Non-pigmented ciliary epithelial cell (primary cell): ENCODE measurements around the genes SPHK2, CA11, NUCB1 and ENSG00000268655.

DNA sequence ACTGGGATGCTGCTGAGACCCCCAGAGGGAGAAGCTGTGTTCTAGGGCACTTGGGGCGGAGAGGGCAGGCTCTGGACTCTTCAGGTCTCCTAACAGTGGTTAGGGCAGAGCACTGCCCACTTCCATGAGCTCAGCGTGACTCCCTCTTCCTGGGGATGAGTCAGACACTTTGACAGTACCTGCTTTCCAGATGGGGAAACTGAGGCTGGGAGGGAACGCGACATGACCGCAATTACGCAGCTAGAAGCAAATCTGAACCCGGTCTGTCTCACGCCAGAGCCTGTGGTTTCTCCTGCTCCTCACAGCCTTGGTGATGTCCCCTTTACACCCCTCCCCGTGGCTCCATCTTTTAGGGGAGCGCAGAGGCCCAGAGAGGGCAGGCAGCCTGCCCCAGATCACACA, 783 bp downstream of the SULT2B1 start:
- RRBS, result no CpG with 5 or more reads among the region's 10 CpGs

DNA sequence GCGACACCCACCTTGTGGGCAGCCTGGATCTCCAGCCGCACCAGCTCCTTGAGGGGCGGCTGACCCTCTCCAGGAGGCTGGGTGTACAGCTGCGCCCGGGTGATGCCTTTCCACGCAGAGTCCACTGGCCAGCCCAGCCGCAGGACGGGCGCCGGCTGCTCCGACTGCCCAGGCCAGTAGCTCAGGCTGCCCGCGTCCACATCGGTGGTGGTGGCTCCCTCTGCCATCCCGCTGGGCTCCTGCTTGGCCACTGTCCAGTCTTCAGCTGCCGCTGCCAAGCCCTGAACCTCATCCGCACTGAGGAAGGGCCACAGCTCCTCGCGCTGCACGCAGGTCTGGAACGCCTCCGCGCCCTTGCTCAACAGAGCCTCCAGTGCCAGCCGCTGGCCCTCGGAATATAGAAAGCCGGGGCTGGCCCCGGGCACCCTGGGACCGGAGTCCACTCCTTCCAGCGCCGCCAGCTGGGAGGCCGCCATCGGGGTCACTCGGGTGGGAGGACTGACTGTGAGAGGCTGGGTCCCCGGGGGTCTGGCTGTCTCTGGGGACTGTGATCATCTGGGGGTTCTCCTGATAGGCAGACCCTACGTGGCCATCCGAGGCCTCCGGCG, 1.9 kb downstream of the FAM83E start:
- RRBS, result 58% methylated on average over 13 of the region's 38 CpGs

DNA sequence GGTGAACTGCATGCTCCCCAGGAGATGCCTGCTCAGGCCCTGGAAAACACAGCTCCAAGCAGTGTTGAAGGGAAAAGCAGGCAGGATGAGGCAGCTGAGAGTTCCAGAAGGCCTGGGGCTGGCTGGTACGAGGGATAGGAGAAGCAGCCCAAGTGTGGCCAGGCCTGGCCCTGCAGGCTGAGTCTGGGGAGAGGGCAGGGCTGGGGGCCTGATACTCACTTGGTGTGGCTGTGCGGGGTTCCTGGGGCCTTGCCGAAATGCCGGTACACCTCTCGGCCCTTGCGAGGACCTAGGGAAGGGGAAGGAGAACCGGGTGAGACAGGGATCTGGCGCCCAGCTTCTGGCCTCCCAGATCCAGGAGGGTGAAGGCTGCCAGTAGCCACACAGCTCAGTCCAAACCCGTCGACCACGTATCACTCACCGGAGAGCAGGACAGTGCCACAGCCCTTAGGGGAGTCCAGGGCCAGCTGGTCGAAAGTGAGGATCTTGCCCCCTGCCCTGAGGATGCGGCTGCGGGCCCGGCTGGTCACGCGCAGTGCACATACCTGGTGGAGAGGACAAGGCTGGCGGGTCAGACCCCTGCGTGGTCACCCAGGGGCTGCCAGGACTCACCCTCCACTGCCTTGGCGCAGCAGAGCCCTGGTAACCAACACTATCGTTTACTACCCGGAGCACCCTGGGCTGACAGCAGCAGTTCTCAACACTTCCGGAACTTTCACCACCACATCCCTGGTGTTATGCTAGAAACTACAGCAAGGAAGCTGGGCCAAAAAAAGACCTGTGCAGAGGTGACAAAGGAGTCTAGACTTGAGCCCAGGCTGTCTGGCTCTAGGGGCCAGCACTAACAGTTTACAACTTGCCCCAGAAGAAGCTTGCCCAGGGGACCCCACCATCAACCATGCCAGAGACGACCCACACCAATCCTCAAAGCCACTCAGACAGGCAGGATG, 1.1 kb upstream of the FAM83E start:
- RRBS, result 91% methylated on average over 6 of the region's 25 CpGs

GRCh38 chr19:48619076-48620180, at the start of gene SPHK2:
Gene SPHK2, plus strand, starts transcription at chr19:48619506.
- RRBS, result under 1% methylated on average over 21 of the region's 66 CpGs

GRCh38 chr19:48635986-48636763, 1.0 kb downstream of the DBP start:
- RRBS, result under 1% methylated on average over 5 of the region's 31 CpGs

- RRBS, result 2% methylated on average over 5 of the region's 30 CpGs
Measured at GRCh38 chr19:48645644-48646556, at the start of gene CA11. Gene CA11, minus strand, starts transcription at chr19:48646187.

GRCh38 chr19:48738420-48739450, 1.7 kb downstream of the RASIP1 start:
- RRBS, result 1% methylated on average over 32 of the region's 105 CpGs

- RRBS, result no CpG with 5 or more reads among the region's 12 CpGs
Measured at GRCh38 chr19:48818203-48818957, 7.6 kb upstream of the BCAT2 start.

- RRBS, result 80% methylated on average over 7 of the region's 24 CpGs
Measured at GRCh38 chr19:48860033-48860583, 8.3 kb downstream of the PLEKHA4 start.

GRCh38 chr19:48872023-48872266, 276 bp upstream of the PPP1R15A start:
- RRBS, result no CpG with 5 or more reads among the region's 14 CpGs

GRCh38 chr19:48872857-48873125, 570 bp downstream of the PPP1R15A start:
- RRBS, result no CpG with 5 or more reads among the region's 6 CpGs

- RRBS, result no CpG with 5 or more reads among the region's 10 CpGs
Measured at GRCh38 chr19:48883565-48884326, 11.5 kb downstream of the PPP1R15A start.

DNA sequence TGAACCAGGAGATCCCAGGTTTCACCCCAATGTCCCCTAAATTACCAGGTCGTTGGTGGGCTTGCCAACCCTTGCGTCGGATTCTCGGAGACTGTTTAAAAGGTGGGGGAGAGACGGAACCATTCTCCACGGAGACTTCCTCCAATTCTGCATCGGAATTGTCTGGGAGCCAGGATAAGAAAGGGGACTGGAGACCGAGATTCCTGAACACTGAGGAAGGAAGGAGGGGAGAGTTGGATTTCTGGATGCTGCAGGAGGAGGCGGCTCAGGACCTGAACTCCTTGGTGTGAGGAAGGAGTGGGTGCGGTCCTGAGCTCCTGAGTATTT, 3.6 kb downstream of the TULP2 start:
- RRBS, result no CpG with 5 or more reads among the region's 10 CpGs

DNA sequence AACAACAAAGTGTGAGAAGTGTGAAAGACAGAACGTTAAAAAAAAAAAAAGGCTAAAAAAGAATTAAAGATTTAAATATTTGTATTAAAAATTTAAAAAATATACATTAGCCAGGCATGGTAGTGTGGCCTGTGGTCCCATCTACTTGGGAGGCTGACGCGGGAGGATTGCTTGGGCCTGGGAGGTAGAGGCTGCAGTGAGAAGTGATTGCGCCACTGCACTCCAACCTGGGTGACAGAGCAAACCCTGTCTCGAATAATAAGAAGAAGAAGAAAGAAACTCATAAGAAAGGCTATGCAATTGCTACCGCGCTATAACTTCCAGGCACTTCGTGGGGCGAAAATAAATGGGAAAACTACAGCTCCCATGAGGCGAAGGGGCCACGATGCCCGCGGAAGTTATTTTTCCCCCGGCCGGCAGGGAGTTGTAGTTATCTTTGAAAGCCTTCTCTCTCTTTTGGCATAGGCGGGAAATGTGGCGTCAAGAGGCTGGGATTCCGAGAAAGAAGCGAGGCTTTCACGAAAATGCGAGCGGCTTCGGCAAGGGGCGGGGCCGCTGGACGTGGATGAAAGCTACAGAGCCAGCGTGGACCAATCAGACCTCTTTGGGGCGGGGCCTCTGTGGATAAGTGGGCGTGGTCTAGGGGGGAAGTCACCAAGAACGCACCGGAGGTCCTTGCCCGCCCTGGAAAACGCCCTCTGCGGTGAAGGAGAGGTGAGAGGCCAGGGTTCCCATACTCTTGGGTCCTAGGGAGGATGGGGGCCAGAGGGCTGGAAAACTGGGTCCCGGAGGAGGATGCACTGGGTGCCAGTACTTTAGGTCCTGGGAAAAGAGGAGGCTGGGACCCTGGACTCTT, at the start of gene NUCB1:
Gene NUCB1 (plus strand): TSS at position 654 of the 856 bp plus-strand sequence.
- RRBS, result 0% methylated on average over 1 of the region's 35 CpGs

GRCh38 chr19:48967391-48968374, 2.6 kb downstream of the FTL start:
- RRBS, result no CpG with 5 or more reads among the region's 14 CpGs

GRCh38 chr19:49020142-49020650, at the start of gene ENSG00000268655:
Gene ENSG00000268655, minus strand, starts transcription at chr19:49020549.
- RRBS, result no CpG with 5 or more reads among the region's 13 CpGs

DNA sequence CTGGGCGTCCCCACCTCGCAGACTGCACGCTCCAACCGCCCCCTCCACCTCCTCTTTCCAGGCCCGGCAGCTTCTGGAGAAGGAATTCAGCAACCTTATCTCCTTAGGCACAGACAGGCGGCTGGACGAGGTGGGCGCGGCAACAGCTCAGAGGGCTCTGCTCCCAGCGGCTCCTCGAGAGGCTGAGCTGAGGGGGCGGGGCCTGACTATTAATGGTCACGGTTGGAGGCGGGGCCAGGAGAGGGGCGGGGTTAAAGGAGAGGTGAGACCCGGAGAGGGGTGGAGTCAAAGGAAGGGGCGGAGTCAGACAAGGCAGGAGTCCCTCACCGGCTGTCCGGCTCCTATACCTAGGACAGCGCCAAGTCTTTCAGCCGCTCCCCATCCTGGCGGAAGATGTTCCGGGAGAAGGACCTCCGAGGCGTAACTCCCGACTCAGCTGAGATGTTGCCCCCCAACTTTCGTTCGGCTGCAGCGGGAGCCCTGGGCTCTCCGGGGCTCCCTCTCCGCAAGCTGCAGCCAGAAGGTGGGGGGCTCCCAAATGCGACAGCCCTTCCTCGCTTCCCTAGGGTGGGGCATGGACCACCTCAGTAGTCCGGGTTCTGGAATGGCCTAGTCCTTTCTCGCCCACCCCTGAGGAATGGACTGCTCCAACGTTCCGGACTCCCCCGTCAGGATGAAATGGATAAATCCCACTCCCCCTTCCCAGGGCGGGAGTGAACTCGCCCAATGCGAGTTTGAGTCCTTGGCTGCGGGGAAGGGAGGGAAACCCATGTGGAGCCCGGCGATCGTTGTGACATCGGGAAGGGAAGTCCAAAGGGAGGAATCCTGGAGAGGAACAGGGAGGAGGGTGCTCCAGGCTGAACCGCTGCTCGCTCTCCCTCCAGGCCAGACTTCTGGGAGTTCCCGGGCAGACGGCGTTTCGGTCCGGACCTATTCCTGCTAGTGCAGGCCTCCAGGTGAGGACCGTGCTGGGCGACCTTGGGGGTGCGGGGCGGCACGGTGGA, 5.7 kb downstream of the HRC start:
- RRBS, result 2% methylated on average over 26 of the region's 58 CpGs

DNA sequence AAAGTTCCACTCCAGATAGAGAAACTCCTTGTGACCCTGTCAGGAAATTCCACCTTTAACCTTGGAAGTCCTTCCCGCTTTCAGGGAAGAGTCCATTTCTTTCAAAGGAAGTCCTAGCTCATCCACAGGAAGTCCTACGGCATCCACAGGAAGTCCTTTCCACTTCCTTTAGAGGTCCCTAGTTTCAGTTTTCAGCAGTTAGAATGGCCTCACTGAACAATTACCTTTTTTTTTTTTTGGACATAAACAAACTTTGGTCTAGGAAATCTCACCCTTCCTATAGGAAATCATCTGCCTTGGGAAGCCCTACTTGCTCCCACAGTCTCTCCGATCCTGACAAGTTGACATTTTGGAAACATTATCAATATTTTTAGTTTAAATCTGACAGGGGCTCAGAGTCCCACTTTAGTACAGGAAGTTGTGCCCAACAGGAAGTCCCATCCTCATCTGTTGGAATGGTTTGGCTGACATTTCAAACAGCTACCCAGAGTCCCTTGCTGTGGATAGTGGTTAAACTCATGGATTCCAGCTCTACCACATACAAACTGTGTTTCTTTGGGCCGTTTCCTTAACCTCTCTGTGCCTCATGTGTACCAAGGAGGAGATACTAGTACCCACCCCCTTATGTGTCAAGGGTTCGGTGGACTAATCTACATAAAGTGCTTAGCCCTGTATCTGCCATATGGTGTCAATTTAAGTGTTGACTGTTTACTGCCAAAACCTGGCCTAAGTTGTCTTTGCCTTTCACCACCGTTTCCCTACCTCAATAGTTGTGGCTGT, 31.9 kb downstream of the TRPM4 start:
- RRBS, result no CpG with 5 or more reads among the region's 6 CpGs

- RRBS, result no CpG with 5 or more reads among the region's 28 CpGs
Measured at GRCh38 chr19:49338714-49339281, 3.6 kb downstream of the CD37 start.

GRCh38 chr19:49362871-49363244, 642 bp upstream of the TEAD2 start:
- RRBS, result 1% methylated on average over 12 of the region's 14 CpGs